Trachea (tissue), 1 donor: ENCODE data around the gene KRTAP5-8.

DNA sequence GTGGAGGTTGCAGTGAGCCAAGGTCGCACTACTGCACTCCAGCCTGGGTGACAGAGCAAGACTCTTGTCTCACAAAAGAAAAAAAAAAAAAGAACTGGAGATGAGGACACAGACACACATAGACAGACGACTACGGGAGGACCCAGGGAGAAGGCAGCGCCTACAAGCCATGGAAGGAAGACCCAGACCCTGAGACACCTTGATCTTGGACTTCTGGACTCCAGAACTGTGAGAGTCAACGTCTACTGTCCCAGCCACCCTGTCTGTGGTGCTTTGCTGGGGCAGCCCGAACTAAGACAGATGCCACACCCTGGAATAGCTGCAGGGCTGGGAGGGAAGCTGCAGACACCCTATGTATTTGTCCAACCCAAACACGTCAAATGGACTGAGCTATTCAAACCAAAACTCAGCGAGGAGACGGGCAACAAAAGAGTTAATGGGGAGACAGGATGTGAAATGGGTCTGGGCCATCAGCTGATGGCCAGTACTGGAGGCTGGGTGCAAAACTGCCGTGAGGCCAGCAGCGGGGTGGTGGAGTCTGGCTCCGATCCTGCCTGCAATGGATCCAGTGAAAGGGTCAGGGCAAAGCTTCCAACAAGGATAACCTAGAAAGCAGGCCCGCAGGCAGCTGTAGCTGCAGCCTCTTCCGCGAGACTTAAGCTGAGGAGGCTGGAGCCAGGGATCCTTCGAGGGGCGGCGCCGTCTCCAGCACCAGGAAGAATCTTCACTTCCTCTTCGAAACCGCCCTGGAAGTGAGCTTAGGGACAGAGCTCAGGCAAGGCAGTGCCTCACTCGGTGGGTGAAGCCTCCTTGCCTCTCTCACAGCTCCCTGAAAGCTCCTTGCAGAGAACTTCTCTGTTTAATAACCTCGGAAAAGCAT, 169.5 kb downstream of the CTTN start:
- PRO-cap, result no peak

GRCh38 chr11:70788216-70788717, 389.9 kb downstream of the CTTN start:
- PRO-cap, result no peak

- PRO-cap, result no peak
Measured at GRCh38 chr11:71284548-71284800, 32.1 kb upstream of the SHANK2 start.

DNA sequence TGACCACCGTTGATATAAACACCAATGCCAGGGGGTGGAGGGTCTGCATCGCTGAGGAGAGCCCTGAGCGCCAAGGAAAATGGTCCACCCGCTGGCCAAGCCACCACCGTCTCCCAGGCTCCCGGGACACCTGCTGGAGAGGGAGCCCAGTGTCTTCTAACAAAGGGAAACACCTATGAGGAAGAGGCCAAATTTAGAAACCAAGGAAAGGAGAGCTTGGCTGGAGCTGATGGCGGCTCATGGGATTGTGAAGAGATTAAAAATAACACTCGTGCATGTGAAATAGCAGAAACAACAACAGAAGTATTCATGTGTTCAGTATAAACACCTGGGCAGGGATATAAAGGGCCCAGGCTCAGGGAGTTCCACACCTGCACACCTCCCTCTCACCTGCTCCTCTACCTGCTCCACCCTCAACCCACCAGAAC, at the start of gene KRTAP5-8:
TSS of gene KRTAP5-8 (plus strand) at position 399 of the 428 bp plus-strand sequence.
- PRO-cap, result no peak

GRCh38 chr11:71538055-71538351, 178 bp downstream of the KRTAP5-8 start:
- PRO-cap, result no peak

DNA sequence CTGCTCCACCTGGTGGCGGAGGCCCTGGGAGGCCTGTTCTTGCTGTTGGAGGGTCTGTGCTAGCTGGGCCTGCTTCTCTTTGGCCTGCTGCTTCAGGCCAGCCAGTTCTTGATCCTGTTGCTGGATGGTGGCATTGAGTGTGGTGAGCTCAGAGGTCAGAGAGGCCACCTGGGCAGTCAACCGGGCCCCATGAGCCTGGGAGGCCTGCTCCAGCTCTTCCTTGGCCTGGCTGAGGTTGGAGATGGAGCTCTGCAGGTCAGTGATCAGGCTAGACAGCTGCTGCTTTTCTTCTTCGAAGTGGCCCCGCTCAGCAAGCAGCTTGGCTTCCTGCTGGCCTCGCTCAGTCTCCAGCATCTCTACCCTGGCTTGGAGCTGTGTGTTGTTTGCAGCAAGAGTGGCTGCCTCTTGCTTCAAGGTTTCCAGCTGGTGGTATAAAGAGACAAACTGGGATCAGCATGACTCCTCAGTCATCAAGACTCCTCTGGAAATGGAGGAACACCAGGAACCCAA, 17.2 kb downstream of the IL18BP start:
- PRO-cap, result no peak

DNA sequence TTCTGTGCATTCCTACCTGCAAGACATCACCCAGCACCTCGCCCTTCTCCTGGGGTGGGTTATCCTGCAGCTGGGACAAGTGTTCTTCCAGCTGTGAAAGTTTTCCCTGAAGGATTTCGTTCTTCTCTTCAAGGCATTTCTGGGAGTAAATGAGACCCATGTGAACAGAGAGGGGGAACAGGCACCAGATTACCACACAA, 17.6 kb downstream of the IL18BP start:
- PRO-cap, result no peak

GRCh38 chr11:72023258-72023457, 24.4 kb downstream of the IL18BP start:
- PRO-cap, result no peak

- PRO-cap, result no peak
Measured at GRCh38 chr11:72085766-72086357, 5.2 kb downstream of the LRRC51 start.

- PRO-cap, result no peak
Measured at GRCh38 chr11:72221826-72222422, 2.6 kb upstream of the INPPL1 start.

DNA sequence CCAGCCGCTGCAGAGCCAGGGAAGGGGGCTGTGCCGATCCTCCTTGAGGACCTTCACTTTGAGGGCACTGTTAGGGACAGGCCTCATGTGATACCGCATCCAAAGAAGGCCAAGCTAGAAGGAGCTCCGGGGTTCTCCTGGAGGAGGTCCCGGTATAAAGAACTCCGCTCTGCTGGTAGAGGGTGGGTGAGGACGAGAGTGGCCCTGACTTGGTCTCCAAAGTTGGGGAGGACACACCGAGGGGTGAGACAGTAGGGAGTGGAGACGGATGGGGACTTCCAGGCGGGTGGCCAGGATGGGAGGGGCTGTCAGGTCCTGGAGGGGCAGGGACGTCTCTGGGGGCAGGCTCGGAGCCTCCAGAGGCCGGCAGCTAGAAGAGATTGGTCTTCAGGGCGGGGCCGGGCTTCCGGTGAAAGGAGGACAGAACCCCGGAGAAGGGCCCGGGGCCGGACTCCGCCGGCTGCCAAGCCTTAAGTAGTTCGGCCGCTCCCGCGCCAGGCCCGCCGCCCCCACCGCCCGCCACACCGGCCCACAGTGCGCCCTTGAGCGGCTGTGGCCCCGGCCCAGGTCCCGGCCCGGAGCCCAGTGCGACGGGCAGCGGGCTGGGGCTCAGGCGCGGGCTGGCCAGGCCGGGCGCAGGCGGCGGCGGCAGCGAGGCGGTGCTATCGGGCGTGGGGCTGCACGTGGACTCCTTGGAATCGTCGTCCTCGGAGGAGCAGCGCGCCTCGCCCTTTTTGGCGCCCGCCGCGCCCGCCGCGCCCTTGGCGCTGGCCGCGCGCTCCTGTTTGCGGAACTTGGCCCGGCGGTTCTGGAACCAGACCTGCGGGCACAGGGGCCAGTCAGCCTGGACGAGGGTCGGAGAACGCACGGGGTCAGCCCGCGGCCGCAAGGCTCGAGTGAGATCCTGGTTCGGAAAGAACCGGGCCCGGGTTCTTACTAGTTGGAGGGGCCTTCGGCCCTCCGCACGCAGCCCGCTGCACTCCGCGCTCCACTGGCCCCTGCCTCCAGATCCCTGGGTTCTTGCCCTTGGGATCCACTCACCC, 4.3 kb downstream of the PHOX2A start:
- PRO-cap, result no peak

- PRO-cap, result no peak
Measured at GRCh38 chr11:72243711-72244076, 282 bp downstream of the PHOX2A start.

DNA sequence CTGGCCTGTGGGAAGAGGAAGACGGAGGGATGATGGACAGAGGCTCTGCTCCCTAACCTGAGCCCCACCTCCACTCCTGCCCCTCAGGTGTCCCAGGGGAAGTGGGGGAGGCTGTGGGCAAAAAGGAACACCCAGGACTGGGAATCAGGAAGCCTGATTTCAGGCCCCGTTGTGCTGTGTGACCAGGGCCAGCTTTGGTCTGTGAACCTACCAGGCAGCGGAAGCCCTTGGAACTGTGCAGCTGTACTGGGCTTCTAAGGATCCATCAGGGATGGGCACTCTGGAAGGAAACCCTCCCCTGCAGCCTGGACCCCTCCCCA, 40.0 kb downstream of the PDE2A start:
- PRO-cap, result no peak

DNA sequence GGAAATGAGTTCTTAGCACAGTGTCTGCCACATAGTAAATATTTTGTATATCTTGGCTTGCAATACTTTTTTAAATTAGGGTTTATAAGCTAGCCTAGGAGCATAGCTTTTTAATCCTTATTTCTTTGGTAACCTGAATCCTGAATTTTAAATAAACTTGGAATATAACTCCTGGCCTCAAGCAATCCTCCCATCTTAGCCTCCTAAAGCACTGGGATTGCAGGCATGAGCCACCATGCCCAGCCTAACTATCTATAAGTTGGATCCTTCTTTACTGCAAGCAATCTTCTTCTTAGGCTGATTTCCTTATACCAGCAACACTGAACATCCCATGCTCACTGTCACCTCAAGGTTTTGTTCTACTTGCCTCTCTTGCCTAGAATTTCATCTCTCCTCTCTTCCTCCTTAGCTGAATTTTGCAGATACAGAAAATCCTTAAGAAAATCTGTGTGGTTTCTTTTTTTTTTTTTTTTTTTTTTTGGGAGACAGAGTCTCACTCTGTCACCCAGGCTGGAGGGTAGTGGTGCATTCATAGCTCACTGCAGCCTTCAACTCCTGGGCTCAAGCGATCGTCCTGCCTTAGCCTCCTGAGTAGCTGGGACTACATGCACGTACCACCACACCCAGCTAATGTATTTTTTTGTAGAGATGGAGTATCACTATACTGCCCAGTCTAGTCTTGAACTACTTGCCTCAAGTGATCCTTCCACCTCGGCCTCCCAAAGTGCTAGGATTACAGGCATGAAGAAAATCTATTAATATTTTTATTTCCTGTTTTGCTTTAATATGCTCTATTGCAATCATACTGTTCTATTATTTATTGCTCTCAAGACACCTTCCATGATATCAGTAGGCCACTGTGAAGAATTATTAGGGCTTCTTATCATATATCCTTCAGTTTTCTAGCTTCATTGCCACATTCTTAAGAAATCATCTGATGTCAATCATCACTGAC, 128.2 kb downstream of the FCHSD2 start:
- PRO-cap, result no peak

DNA sequence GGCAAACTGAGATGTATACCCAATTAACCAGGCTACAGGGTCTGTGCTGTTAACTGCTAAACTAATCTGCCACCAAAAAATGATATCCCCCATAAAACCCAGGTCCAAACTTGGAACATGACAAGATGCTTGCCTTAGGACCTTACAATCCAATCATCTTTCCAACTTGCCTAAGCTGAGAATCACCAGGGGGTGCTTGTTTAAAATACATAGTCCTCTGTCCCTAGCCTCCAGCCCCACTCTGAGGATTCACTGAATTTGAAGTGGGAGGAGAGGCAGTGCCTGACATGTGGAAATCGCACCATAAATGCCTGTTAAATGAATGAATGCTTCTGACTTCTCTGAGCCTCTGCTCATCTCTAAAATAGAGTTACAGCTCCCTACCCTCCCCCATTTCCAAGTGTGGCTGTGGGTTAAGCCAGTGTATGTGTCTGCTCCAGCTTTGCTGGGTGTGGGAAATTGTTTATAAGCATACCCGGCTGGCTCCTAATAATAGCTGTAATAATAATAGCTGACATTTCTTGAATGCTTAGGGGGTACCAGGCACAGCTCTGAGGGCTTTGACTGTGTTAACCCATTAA, 6.8 kb upstream of the FCHSD2 start:
- PRO-cap, result no peak

GRCh38 chr11:73242249-73243168, 24.4 kb downstream of the P2RY2 start:
- PRO-cap, result no peak

DNA sequence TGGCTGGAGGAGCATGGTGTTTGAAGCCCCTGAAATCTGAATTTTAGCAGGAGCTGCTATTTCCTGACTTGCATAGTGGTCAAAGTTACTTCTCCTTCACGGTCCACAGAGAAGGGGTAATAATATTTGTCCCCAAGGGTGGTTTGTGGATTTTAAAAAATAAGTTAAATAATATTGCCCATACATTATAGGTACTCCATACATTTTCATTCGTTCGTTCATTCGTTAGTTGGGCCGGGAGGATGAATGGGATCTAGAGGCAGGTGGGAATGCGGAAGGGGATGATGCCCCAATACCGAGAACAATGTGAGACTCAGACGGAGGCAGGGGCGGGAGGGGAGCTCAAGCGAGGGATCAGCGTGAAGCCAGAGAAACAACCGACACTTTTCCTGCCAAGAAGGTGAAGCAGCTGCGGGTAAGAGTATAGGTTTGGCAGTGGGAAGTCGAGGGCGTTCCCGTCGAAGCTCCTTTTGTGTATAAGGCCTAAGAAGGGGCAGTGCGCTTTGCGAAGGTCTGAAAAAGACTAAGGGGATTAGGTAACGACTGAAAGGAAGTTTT, 1.2 kb upstream of the ARHGEF17 start:
- PRO-cap, result no peak

- PRO-cap, result bidirectional peak, plus-strand start at chr11:73309383, minus-strand start at chr11:73309356; bidirectional peak, plus-strand start at chr11:73309470, minus-strand start at chr11:73309469
Measured at GRCh38 chr11:73309132-73309532, 1.1 kb downstream of the ARHGEF17 start.

DNA sequence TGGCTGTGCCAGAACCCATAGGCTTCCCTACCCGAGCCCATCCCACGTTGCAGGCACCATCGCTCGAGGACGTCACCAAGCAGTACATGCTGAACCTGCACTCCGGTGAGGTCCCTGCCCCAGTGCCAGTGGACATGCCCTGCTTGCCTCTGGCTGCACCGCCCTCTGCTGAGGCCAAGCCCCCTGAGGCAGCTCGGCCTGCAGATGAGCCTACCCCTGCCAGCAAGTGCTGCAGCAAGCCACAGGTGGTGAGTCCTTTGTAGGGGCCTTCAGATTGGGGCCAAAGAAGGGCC, 3.5 kb downstream of the ARHGEF17 start:
- PRO-cap, result no peak

- PRO-cap, result unidirectional peak, minus-strand start at chr11:73313042
Measured at GRCh38 chr11:73312940-73313423, 4.9 kb downstream of the ARHGEF17 start.